OVCAR3 (cell line): Measurements from ENCODE around the genes MEX3A, LMNA and SMG5.

DNA sequence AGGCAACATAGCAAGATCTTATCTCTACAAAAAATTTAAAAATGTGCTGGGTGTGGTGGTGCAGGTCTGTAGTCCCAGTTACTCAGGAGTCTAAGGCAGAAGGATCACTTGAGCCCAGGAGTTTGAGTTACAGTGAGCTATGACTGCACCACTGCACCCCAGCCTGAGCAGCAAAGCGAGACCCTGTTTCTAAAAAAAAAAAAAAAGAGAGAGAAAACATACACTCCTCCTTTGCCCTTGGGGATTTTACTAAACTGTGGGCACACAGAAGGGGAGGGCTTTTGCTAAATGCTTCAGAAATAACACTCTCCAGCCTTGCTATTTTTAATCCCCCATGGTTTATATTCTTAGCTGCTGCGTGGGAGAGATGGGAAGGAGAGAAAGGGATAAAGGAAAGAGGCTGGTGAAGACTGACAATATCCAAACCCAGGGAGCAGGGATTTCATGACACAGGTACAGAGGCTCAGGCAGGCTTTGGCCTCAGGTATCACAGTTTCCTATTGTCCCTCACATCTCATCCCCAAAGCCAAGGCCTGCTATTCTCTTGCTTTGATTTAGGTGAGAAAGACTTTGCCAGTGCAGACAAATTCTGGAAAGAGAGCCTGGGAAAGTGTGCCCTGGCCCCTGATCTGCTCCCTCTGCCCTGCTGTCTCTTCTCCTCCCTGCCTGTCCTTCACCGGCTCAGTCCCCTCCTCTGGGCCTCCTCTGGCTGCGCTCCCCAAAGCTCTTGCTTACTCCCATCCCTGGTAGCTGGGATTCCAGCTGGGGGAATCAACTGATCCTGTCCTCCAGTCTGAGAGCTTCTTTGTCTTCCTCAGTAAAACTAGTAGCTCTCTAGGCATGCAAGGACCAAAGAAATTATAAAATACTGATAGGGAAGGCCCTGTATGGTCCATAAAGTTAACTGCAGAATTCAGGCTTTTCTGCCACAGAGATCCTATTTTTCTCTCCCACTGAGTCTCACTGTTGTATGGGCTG, 17.8 kb downstream of the ARHGEF2 start:
- RRBS = no CpG with 5 or more reads among the region's 4 CpGs

- RRBS = no CpG with 5 or more reads among the region's 8 CpGs
These were observed 5.9 kb upstream of the ARHGEF2 start for GRCh38 chr1:155984177-155984794.

GRCh38 chr1:156003333-156003924, 17.3 kb downstream of the SSR2 start:
- RRBS = no CpG with 5 or more reads among the region's 9 CpGs

- RRBS = no CpG with 5 or more reads among the region's 14 CpGs
These were observed 188 bp upstream of the LAMTOR2 start for GRCh38 chr1:156054482-156054706.

GRCh38 chr1:156073200-156074265, 8.7 kb downstream of the MEX3A start:
- RRBS = 79% methylated on average over 2 of the region's 6 CpGs

DNA sequence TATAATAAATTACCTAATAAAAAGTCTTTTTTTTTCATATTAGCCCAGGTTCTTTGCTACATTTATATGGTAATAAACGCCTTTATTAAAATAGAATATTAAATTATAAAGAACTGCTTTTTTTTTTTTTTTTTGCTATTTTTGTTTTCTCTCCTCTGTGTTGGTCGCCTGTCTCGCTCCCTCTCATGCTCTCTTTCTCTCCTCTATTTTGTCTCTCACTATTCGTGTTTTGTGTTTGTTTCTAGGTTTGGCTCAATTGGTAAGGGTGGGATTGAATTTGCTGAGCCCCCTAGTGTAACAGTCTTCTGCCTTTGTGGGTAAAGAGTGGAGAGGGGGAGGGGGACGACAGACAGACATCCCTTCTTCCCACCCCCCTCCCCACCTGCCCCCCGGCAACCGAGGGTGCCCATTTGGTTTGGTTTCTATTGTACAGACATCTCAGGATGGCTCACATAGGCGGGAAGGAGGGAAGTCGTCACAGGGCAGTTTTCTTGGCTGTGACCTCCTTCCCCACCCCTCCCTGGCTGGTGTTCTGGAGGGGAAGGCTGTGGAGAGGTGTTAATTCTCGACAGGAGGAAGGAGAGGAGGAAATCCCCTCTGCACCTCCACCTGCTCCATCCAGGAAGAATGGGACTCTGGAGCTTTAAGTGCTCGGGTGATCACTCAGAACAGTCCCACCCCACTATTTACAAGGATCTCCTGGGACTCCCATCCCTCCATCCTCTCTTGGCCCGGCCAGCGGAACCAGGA, 7.8 kb downstream of the MEX3A start:
- RRBS = no CpG with 5 or more reads among the region's 13 CpGs

GRCh38 chr1:156081149-156081786, 997 bp downstream of the MEX3A start:
- RRBS = 9% methylated on average over 4 of the region's 47 CpGs

DNA sequence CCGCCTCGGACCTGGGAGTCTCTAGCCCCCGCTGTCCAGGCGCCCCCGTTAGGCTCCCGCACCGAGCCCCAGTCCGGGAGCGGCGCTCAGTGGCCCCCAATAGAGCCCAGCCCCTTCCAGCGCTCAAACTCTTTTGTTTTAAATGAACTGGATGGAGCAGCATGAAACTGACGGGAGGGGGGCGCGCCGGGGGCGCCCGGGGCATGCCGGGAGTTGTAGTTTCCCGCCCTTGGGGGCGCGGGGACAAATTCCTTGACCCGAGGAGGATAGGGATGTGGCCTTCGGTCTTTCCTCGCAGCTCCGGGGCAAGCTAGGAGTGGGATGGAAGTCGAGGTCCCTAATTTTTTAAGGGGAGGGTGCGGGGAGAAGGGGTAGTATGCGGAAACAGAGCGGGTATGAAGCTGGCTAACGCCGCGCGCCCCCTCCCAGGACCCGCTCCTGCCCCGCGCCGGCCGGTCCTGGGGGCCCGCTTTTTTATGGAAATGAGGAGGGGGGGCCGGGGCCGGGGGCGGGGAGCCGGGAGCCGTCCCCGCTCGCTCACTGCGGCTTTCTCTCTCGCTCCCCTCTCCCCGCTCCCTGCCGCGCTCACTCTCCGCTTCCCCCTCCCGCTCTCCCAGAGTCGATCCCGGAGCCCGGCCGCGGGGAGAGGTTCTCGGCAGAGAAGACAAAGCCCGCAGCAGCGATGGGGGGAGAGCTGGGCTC, at the start of gene MEX3A:
Gene MEX3A (minus strand): TSS at position 135 of the 702 bp plus-strand sequence.
- RRBS = 6% methylated on average over 29 of the region's 61 CpGs

DNA sequence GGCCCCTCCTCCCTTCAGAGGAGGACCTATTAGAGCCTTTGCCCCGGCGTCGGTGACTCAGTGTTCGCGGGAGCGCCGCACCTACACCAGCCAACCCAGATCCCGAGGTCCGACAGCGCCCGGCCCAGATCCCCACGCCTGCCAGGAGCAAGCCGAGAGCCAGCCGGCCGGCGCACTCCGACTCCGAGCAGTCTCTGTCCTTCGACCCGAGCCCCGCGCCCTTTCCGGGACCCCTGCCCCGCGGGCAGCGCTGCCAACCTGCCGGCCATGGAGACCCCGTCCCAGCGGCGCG, at the start of gene LMNA:
Gene LMNA (plus strand): TSS at position 60 of the 292 bp plus-strand sequence.
- RRBS = 3% methylated on average over 31 of the region's 31 CpGs

GRCh38 chr1:156239469-156240136, 2.4 kb upstream of the BGLAP start:
- RRBS = no CpG with 5 or more reads among the region's 6 CpGs

DNA sequence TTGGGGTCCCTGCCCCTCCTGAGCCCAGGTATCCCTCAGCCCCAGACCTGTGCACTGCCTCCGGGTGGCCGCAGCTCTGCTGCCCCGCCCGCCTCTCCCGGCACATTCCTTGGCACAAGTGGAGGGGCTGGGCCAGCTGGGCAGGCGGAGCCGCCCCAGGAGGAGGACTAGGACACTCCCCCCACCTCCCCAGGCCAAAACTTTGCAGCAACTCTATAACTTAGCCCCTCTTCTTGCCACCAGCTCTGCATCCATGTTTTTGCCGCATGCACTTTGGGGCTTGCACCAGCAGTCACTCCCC, 608 bp downstream of the PAQR6 start:
- RRBS = 37% methylated on average over 5 of the region's 8 CpGs

DNA sequence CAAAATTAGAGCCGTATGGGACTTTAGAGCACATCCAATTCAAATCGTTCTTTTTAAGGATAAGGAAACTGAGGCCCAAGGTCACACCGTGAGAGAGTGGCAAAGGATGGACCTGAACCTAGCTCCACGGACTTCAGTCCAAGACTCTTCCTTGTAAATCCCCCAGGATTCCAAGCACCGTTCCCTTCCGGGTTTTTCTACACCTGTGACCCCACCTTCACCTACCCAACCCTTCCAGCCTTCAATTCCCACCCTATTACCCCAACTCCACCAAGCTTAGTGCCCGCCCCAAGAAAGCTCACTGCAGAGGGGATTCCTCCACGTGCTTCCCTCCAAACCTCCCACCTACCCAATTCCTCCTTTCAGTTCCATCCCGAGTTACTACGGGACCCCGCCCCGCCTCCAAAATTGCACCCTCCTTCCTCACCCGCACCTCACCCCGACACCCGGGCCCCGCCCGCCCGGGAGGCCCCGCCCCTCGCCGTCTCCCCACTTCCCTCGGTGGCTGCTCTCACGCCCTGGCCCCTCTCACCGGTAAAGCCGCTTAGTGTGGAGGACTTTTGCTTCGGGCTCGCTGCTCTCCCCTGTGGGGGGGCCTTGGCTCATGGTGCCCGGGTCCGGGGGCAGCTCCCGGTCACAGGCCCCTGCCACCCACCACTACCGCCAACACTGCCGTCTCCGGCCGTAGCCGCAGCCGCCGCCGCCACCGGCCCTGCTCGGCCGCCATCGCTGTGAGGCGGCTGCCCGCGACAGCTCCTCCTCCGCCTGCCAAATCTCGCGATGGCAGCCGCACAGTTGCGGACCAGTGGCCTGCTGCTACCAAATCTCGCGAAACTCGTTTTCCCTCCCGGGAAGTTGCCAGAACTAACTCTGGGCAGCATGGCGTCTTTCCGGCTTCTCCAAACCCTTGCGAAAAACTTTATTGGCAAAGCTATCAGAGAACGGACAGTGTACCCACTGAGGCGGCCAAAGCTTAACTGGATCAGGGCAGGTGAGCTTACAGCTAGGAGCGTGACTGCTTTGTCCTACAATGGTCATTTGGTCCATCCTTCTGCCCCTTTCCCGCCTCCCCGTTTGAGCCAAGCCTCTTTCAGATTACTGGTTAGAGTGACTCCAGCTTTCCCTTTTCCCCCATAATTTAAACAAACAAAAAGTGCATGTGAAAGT, at the start of gene SMG5:
Gene SMG5 (minus strand): TSS at position 751 of the 1,167 bp plus-strand sequence.
- RRBS = 5% methylated on average over 18 of the region's 62 CpGs

GRCh38 chr1:156473459-156474365, 26.9 kb downstream of the MEF2D start:
- RRBS = no CpG with 5 or more reads among the region's 9 CpGs

DNA sequence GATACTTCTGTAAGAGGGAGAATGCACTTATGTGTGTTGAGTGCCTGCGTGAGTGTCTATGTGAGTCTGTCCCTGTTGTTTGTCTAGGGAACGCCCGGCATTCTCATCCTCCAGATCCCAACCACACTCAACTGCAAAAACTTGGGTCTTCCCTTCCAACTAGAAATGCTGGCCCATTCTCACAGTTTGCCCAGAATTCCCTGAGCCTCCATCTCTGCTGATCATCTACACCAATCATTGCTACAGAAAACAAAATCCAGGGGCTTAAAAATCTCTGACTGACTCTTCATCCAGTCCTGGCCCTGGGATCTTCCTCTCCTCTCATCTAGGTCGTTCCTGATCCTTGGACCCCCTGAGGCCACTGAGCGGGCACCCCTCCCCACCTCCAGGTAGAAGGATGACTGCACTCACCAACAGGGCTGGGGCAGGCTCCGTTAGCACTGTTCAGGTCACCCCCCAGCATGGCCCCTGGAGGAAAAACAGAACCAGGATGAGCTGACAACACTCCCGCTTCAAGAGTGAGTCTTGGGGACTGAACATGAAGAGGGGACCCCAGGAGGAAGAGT, 21.6 kb downstream of the MEF2D start:
- RRBS = no CpG with 5 or more reads among the region's 7 CpGs

DNA sequence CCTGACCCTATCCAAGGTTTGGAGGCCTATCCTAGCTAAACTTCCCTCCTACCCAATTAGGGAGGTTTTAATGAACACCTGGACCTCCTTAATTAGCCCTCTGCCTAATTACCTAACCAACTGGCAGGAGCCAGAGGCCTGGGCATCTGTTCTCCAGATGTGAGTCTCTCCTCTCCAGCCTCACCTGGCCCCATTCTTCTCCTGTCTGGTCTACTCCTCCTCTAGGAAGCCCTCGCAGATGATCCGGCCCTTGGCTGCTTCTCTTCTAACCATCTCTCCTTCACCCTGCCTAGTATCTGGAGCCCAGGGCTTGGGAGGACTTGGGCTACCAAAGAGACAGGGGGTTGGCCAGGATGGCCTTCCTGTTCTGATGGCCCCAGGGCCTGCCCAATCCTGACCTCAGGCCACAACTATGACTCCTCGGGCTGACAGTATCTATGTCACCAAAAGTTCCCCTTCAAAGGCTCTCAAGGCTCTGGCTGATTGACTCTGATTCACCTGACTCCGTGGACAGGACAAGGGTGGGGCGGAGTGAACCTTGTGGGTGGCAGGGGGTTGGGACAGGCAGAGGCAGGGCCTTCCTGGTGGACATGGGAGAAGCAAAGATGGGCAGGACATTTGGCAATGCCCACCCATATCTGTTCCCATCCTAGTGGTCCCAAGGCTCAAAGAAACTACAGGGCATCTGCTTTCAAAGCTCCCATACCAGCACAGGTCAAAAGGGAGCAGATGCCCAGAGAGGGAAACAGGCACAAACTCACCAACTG, 12.8 kb downstream of the MEF2D start:
- RRBS = no CpG with 5 or more reads among the region's 5 CpGs

- RRBS = no CpG with 5 or more reads among the region's 18 CpGs
These were observed 1.6 kb downstream of the MEF2D start for GRCh38 chr1:156498672-156499660.

- RRBS = no CpG with 5 or more reads among the region's 4 CpGs
These were observed 19.4 kb downstream of the IQGAP3 start for GRCh38 chr1:156553010-156553348.

GRCh38 chr1:156645278-156646511, 3.8 kb downstream of the BCAN start:
- RRBS = no CpG with 5 or more reads among the region's 9 CpGs

DNA sequence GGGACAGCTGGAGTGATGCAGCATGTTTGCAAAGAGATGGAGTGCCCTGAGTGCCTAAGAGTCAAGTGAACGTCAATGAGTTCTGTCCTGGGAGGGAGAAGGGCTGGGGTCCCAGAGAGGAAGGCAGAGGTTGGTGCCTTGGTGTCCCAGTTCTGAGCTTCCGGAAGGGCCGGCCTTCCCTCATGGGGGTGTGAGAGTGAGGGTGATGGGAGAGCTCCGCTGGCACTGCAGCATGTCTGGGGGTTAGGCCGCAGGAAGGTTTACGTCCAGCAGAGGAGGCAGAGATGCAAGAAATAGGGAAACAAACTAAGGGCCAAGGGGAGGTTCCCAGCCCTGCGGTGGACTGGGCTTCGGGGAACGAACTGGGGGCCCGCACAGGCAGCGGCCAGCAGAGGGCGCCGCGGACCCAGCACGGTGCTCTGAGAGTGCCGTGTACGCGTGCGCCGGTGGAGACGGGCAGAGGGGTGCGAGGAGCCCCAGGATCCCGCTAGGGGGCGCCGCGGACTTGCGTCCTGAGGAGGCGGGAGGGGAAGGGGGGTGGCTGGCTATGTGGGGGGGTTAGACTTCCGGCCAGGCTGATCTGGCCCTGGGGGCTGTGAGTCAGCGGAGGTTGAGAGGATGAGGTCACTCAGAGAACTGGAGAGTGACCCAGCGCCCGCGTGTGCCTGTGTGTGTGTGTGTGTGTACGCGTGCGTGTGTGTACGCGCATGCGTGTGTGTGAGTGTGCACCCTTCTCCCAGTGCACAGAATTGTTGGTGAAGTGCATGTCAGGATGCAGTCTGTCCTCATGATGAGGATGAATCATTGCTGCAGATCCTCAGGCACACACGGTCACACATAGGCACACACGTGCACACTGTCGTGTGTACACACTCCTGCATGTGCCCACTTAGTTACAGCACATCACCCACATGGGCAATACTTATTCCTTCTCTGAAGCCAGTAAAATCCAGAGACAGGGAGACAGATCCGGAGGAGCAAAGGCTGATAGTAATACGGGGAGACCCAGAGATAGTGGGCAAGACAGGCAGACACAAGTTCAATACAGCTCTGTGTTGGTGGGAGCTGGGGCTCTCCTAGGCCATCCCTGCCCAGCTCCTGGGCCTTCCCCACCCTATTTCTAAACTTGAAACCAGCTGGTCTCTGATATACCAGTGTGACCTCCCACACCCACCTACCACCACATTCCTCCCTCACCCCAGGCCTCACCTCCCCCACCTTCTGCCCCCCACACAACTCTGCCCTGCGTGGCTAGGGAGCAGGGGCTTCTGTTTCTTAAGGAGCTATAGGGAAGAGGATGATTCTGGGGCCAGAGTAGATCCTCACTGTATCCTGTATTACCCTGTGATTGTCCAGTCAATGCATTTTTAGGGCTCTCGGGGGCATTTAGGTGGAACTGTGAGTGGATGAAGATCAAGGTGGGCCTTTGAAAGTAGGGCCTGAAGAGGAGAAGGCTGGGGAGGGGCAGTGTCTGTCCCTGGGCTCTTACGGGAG, 16.9 kb downstream of the NES start:
- RRBS = 5% methylated on average over 4 of the region's 47 CpGs

DNA sequence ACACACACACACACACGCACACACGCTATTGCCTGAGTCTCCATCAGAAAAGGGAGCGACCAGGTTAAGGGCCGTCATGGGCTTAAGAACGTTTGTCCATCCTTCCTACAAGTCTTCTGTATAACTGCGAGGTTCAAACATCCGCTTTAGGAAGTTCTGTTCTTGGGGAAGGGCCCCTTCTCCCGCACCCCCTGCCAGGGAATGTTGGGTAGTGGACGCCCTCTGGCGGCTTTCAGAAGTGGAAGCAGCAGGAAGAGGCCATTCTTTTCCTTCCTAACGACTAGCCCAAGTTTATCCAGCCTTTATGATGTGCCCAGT, 748 bp upstream of the NES start:
- RRBS = no CpG with 5 or more reads among the region's 11 CpGs